H1 (cell line): ENCODE measurements around a stretch of chr4.

- RRBS = 4% methylated on average over 5 of the region's 33 CpGs
CAGE:
- cytosol, long polyA plus RNA = no peak
- long polyA plus RNA = no peak
- nucleus, long polyA plus RNA = no peak
Observed at GRCh38 chr4:37889595-37890398, 1.1 kb upstream of the TBC1D1 start.

DNA sequence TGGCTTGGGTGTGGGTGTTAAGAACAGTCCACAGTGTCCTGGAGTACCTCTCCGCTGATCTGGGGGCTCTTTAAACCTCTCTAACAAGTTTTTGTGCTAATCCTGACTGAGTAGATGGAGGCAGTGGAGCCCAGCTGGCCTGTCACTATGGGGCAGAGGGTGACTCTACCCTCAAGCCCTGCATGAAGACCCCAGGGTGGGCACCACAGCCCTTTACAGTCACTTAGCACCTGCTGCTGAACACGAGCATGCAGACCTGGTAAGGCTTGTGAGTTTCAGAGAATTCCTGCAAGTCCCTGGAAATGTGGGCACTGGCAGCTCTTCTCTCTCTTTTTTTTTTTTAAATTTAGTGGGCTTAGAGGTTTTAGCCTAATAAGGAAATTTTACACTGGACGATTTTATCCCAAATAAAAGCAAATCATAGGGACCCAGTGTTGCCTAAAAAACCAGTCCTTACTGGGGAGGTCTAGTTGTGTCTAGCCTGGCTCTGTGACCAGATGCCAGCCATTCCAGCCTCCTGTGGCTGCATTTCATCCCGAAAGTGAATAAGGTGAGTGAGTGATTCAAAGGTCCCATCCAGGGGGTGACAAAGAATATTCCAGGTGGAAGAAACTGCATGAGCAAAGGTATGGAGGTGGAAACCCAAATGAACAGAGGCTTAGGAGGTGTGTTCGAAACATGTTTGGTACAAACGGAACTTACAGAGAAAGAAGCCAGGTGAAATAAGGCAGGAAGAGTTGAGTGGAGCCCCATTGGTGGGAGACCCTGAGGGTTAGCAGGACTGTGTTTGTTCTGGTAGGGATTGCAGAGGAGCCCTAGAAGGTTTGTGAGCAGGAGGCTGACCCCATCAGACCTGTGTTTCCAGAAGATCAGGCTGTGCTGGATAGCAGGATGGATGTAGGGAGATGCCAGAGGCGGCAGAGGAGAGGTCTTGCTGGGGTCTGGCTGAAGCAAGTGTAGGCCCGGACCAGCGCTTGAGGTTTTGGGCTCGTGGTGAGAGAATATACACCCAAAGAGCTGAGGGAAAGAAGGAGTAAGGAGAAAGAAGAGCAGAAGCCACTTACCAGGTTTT is 31.4 kb downstream of the PTTG2 start:
- RRBS = no CpG with 5 or more reads among the region's 10 CpGs
CAGE:
- cytosol, long polyA plus RNA = no peak
- long polyA plus RNA = no peak
- nucleus, long polyA plus RNA = no peak

DNA sequence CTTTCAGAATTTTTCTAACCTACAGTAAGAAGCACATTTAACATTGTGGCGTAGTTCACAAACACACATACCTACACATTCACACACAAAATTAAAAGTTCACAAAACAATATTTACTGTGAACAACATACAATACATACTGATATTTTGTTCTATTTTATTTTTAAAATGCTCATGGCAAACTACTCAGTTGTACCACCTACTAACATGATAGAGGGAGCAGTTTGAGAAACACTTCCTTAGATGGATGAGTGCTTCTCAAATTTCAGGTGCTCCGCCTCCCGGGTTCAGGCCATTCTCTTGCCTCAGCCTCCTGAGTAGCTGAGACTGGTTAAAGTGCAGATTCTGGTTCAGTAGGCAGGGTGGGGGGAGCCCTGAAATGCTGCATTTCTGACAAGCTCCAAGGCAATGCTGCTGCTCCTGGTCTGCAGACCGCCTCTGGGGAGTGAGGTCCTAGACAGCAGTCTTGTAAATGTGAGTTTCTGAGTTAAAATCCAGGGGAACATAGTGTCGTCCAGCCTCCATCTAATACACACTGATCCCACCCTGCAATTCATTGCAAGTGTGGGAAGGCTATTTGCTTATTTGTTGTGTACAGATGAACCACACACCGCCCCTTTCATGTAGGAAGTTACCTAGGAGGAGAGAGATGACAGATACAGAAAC is 86.9 kb downstream of the PTTG2 start:
- RRBS = no CpG with 5 or more reads among the region's 6 CpGs
CAGE:
- cytosol, long polyA plus RNA = no peak
- long polyA plus RNA = no peak
- nucleus, long polyA plus RNA = no peak

DNA sequence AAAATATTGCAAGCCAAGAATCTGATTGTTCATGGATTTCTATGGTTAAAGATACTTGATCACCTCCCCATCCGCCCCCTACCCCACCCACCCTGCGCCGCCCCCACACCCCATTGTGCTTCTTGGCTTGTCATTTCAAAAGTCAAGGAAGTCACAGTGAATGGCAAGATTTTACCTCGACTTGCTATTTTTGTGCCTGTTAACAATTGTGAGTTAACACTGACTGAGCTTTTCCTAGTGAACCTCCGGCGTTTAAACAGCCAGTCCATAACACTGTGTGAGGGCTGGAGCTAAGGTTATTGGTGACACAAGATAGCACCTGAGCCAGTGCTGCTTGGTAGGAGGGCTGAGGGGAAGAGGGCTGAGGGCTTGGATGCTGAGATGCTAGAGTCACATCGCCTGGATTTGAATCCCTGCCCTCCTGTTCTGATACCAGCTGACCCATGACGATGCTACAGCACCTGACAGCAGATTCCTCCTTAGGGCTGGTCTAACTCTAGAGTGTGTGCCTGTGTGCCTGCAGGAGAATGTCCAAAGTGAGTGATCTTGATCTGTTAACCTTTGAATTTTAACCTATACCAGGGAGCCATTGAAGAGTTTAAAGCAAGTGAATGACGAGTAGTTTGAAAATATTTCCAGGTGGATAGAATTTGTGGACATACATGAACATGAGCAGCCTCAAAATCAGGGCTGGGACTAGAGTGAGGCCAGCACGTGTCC is 102.5 kb downstream of the PTTG2 start:
- RRBS = no CpG with 5 or more reads among the region's 10 CpGs
CAGE:
- cytosol, long polyA plus RNA = no peak
- long polyA plus RNA = no peak
- nucleus, long polyA plus RNA = no peak

DNA sequence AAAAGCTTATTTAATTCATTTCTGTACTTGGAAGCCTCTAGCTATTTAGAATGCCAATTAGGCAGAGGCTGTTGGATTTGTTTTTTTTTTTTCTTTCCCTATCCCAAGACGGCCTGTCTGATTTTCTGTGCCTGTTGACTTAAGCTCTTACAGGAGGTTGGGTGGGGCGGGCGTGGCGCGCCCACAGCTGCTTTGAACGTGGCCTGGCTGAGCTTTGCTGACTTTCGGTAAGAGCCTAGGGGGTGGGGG is 195.1 kb downstream of the PTTG2 start:
- RRBS = no CpG with 5 or more reads among the region's 7 CpGs
CAGE:
- cytosol, long polyA plus RNA = no peak
- long polyA plus RNA = no peak
- nucleus, long polyA plus RNA = no peak

DNA sequence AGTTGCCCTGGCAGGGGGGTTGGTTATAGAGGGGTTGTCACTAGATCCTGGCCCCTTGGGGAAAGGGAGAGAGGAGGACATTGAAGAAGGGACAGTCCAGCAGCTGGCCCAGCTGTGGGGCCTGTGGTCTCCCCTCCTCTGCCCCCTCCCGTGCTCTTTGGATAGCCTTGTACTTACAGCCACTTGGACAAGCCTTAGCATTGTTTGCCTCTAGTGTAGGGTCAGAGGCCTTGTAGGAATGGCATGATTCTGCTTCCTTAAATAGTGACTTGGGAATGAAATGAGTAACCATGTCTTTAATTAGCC is 230.5 kb downstream of the PTTG2 start:
- RRBS = no CpG with 5 or more reads among the region's 1 CpG
CAGE:
- cytosol, long polyA plus RNA = no peak
- long polyA plus RNA = no peak
- nucleus, long polyA plus RNA = no peak

- RRBS = no CpG with 5 or more reads among the region's 8 CpGs
CAGE:
- cytosol, long polyA plus RNA = no peak
- long polyA plus RNA = no peak
- nucleus, long polyA plus RNA = no peak
Observed at GRCh38 chr4:38242809-38243773, 282.9 kb downstream of the PTTG2 start.

GRCh38 chr4:38313814-38314628 is 350.0 kb upstream of the KLF3 start:
- RRBS = no CpG with 5 or more reads among the region's 5 CpGs
CAGE:
- cytosol, long polyA plus RNA = no peak
- long polyA plus RNA = no peak
- nucleus, long polyA plus RNA = no peak

GRCh38 chr4:38666742-38668098 is 3.2 kb downstream of the KLF3 start:
- RRBS = no CpG with 5 or more reads among the region's 14 CpGs
CAGE:
- cytosol, long polyA plus RNA = no peak
- long polyA plus RNA = no peak
- nucleus, long polyA plus RNA = no peak

DNA sequence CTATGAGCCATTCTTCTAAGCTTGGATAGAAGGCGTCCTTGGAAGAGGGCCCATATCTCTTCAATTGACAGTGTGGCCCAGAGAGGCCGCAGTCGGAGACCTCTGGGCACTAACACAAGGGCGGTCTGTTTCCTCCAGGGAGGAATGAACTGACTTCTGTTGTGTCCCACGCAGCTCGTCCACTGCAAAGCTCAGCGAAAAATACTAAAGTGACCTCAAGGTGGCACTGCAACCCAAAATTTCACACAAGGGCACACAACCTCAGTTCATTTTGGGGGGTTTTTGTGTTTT is 23.3 kb downstream of the TLR10 start:
- RRBS = no CpG with 5 or more reads among the region's 7 CpGs
CAGE:
- cytosol, long polyA plus RNA = no peak
- long polyA plus RNA = no peak
- nucleus, long polyA plus RNA = no peak

DNA sequence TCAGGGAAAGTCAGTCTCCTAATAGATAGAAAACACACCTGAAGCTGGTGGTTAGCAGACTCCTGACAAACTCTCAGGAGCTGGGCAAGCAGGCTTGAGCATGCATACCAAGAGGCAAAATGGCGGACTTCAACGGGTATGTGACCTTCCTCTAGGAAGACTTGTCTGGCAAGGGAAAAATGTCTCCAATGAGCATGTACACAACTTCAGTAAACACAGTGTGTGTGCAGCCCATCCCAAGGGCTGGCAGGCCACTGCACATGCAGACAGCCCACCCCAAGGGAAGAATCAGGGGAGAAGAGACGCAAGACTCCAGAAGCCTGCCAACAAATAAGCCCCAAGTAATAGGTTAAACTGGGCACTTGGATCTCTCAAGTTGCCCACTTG is 2.3 kb downstream of the TLR1 start:
- RRBS = no CpG with 5 or more reads among the region's 3 CpGs
CAGE:
- cytosol, long polyA plus RNA = no peak
- long polyA plus RNA = no peak
- nucleus, long polyA plus RNA = no peak

DNA sequence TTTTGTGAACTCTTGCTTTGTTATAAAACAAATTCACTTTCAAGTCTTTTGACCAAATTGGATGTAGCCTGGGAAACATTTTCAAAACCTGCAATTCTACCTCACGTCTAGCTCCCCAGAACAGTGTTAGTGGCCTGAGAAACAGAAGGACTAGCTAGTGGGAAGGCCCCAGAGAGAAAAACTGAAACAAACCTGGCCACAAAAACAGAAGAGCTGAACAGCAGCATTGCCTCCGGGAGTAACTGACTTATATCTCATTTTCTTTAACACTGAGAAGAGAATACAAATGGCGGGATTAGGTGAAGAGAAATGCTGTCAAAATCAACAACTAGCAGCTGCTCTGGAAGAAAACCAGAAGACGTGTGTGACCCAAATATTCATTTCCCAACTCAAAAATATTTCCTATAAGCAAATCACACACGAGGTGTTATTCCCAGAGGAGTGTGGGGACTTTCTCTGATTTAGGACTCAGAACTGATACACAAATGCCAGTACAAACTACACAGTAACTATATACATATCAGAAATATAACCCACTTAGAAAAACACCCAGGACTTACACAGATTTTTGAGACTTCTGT is 387 bp downstream of the TLR1 start:
- RRBS = no CpG with 5 or more reads among the region's 5 CpGs
CAGE:
- cytosol, long polyA plus RNA = no peak
- long polyA plus RNA = no peak
- nucleus, long polyA plus RNA = no peak

DNA sequence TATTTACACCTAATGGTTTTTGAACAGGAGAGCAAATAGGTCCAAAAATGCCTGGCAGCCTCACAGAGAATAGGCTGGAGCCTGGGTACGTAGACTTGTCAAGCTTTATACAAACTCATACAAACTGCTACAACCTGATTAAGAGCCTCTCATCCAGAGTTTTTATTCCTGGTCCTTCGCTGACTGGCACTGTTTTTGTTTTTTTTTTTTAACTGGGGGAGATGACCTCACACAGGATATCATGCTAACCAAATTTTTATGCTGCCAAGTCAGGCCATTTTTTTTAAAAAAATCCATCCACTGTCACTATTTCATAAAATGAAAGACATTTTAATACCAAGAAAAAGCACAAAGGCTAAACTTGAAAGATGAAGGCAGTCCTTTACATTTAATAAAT is 1.9 kb downstream of the FAM114A1 start:
- RRBS = no CpG with 5 or more reads among the region's 2 CpGs
CAGE:
- cytosol, long polyA plus RNA = no peak
- long polyA plus RNA = no peak
- nucleus, long polyA plus RNA = no peak

DNA sequence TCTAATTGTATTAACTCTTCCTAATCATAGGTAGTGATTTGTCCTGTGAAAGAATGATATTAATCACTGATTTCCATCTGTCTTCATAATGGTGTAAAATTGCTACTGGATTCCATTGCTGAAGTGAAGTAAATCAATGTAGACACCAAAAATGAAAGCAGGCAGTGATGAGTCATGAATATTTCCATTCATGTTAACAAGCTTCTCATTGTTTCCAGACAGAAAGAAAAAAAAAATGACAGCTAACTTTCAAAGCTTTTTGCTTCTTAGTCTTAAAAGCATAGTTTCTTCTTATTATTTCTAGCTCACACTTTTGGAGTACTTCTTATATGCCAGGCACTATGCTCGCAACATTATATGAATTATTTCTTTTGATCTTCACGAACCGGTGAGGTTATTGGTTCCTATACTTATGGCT is 21.6 kb downstream of the FAM114A1 start:
- RRBS = no CpG with 5 or more reads among the region's 3 CpGs
CAGE:
- cytosol, long polyA plus RNA = no peak
- long polyA plus RNA = no peak
- nucleus, long polyA plus RNA = no peak

DNA sequence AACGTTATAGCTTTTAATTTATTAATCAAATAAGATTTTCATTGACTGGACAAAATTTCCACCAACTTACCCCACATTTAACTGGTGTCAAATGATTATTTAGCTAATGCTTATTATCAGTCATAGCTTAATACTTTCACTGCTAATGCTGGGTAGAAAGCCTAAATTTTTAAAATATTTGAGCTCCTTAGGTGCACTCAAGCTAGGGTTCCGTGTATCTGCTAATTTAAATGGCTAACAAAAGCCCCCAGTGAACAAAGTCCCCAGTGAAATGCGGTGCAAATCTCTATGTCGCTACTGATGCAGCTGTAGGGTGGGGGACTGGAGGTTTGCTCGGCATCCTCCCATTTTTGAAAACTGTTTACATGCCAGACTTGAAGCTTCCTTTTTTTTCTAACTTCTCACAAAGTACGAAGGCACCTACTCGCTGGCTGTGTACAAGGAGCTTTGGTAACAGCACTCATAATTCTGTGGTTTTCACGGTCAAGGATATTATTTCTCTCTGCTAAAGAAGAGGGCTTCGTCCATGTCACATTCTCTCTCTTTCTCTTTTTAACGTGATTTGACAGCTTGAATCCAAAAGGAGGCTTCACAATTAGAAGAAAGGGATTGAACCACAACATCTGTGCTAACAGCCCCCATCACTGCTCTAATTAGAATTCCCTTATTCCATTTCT is 46.9 kb downstream of the TMEM156 start:
- RRBS = no CpG with 5 or more reads among the region's 10 CpGs
CAGE:
- cytosol, long polyA plus RNA = no peak
- long polyA plus RNA = no peak
- nucleus, long polyA plus RNA = no peak

- RRBS = no CpG with 5 or more reads among the region's 8 CpGs
CAGE:
- cytosol, long polyA plus RNA = no peak
- long polyA plus RNA = no peak
- nucleus, long polyA plus RNA = no peak
Observed at GRCh38 chr4:39125013-39125637, 57.2 kb upstream of the WDR19 start.

DNA sequence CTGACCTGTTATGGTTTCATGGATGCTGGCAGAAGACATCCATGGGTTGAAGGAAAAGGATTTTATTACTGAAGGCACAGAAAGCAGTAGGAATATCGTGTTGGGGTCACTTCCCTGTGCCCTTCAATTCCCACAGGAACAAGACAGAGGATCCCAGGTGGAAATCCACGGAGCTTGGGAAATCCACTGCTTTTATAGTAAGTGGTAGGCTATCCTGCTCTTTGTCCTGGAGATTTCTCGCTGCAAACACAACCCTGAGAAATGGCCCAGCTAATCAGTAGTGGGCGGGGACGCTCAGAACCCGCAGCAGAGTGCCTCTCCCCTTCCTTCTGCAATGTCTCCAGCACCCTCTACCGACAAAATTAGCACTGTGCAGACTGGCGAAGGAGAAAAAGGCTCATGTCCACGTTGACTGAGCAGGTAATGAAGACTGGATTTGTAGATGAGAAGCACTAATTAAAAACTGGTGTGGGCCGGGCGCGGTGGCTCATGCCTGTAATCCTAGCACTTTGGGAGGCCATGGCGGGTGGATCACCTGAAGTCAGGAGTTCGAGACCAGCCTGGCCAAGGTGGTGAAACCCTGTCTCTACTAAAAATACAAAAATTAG is 47.1 kb upstream of the WDR19 start:
- RRBS = no CpG with 5 or more reads among the region's 14 CpGs
CAGE:
- cytosol, long polyA plus RNA = no peak
- long polyA plus RNA = no peak
- nucleus, long polyA plus RNA = no peak

DNA sequence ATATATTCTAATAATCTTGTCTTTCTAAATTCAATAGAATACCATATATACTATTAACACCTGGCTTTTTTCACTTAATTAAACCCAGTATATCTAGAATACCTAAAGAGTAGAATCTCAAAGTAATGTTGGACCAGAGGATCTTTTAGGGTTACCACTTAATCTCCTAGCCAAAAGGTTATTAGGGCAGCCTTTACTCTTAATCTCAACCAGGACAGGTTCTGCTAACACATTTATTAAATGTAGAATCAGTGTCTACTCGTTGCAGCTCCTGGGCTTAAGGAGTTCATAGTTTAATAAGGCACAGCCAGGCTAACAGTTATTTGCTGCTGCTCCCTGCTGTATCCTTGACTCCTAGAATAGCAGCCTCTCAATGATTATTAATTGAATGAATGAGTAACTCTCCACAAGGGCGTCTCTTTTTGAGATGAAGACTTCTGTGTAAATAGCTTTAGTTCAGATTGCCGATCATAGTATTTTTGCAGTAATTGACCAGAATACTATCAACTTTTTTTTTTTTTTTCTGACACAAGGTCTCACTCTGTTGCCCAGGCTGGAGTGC is 3.2 kb downstream of the UGDH start:
- RRBS = no CpG with 5 or more reads among the region's 3 CpGs
CAGE:
- cytosol, long polyA plus RNA = no peak
- long polyA plus RNA = no peak
- nucleus, long polyA plus RNA = no peak

DNA sequence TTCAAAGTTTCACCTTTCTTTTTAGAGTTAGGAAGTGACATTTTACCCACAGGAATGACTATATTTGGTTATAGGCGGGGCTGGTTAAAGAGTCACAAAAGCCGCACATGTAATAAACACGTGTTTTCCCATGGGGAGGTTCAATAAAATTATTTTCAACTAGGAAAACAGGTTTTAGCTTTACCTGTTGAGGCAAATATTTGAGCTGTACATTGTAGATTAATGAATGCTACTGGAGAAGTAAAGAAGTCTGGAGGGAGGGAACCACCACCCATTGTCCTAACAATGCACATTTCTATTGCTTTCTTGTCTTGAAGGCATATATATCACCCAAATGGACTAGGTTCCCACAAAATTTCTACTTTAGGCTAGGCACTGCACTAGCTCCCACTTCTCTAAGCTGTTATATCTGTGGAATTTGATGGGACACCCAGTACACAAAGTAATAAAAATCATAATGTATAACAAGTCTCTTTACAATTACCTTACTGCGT is 41.7 kb upstream of the UGDH start:
- RRBS = no CpG with 5 or more reads among the region's 4 CpGs
CAGE:
- cytosol, long polyA plus RNA = no peak
- long polyA plus RNA = no peak
- nucleus, long polyA plus RNA = no peak

- RRBS = no CpG with 5 or more reads among the region's 3 CpGs
CAGE:
- cytosol, long polyA plus RNA = no peak
- long polyA plus RNA = no peak
- nucleus, long polyA plus RNA = no peak
Observed at GRCh38 chr4:39655814-39656294, 17.2 kb upstream of the SMIM14 start.